AG09309 (cell line): ENCODE data around the genes PANK3 and C5orf58.

DNA sequence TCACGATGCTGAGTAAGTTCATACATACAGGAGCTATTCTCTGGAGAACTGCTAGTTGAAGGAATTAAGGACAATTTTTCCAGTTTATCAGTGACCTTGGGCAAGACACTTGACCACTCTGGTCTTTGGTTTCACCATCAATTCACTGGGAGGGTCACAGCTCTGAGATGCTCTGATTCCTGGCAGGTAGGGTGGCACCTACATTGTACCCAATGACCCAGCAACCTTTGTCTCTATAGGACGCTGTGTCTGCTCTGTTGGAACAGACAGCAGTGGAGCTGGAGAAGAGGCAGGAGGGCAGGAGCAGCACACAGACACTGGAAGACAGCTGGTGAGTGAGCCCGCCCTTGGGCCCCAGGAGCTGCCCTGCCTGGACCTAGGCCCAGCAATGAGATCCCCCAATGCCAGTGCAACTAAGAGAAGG, 42.0 kb upstream of the RARS1 start:
- RRBS = no CpG with 5 or more reads among the region's 3 CpGs

GRCh38 chr5:168464178-168465135, 21.8 kb upstream of the RARS1 start:
- RRBS = no CpG with 5 or more reads among the region's 27 CpGs

- RRBS = 2% methylated on average over 14 of the region's 86 CpGs
Observed at GRCh38 chr5:168578591-168579654, at the start of gene PANK3. PANK3 (minus strand) TSS chr5:168579368.

GRCh38 chr5:168664411-168665032, 85.4 kb upstream of the PANK3 start:
- RRBS = no CpG with 5 or more reads among the region's 4 CpGs

GRCh38 chr5:168842701-168843116, 263.5 kb upstream of the PANK3 start:
- RRBS = no CpG with 5 or more reads among the region's 5 CpGs

GRCh38 chr5:168883168-168883658, 304.0 kb upstream of the PANK3 start:
- RRBS = no CpG with 5 or more reads among the region's 14 CpGs

GRCh38 chr5:169047206-169048043, 253.5 kb downstream of the SLIT3 start:
- RRBS = no CpG with 5 or more reads among the region's 9 CpGs

DNA sequence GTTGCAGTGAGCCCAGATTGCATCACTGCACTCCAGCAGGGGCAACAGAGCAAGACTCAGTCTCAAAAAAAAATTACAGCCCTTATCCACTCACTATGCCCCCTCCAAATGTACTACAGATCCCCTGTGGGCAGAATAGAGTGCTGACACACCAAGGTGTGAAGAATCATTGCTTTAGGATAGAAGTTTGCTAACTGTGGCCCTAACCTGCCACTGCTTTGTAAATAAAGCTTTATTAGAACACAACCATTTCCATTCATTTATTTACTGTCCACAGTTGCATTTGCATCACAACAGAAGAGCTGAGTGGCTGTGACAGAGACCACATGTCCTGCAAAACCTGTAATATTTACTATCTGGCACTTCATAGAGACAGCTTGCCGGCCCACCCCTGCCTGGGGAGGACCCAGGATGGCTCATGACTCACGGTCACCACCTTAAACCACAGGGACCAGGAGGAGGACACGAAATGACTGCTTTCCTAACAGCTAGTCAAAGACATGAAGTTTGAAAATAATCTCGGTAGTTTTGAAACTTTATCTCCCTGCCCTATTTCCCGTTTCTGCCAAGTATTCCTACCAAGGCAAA, 206.3 kb downstream of the SLIT3 start:
- RRBS = no CpG with 5 or more reads among the region's 5 CpGs

- RRBS = no CpG with 5 or more reads among the region's 30 CpGs
Observed at GRCh38 chr5:170232724-170233184, at the start of gene C5orf58. C5orf58 (plus strand) TSS chr5:170232985.

DNA sequence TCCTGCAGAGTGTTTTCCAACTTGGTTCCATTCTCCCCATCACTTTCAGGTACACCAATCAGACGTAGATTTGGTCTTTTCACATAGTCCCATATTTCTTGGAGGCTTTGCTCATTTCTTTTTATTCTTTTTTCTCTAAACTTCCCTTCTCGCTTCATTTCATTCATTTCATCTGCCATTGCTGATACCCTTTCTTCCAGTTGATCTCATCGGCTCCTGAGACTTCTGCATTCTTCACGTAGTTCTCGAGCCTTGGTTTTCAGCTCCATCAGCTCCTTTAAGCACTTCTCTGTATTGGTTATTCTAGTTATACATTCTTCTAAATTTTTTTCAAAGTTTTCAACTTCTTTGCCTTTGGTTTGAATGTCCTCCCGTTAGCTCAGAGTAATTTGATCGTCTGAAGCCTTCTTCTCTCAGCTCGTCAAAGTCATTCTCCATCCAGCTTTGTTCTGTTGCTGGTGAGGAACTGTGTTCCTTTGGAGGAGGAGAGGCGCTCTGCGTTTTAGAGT, 11.6 kb downstream of the C5orf58 start:
- RRBS = no CpG with 5 or more reads among the region's 10 CpGs

GRCh38 chr5:170286636-170287066, 10.9 kb downstream of the LCP2 start:
- RRBS = no CpG with 5 or more reads among the region's 2 CpGs

GRCh38 chr5:170745481-170746152, 37.9 kb upstream of the GABRP start:
- RRBS = no CpG with 5 or more reads among the region's 12 CpGs

DNA sequence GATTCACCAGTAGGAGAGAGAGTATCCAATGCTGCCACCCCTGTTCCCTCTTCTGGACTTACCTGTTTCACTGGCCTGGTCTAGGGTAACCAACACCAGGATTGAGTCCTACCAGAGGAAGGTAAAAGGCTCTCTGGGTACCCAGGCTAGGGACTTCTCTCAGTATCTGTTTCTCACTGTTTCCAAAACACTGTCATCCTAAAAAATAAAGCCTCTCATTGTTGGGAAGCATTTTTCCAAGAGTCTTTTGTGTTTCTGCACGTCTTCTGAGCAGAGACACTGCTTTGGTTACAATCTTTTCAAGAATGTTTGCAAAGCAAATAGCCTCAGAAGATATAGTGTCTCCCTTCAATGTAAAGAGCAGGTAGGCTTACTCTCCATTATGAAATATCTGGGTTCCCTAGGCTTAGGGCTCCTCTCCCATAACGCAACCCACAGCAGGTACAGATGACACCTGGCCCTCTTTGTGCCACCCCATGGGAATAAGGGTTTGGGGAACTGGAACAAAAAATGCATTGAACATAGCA, 30.0 kb upstream of the GABRP start:
- RRBS = no CpG with 5 or more reads among the region's 2 CpGs

DNA sequence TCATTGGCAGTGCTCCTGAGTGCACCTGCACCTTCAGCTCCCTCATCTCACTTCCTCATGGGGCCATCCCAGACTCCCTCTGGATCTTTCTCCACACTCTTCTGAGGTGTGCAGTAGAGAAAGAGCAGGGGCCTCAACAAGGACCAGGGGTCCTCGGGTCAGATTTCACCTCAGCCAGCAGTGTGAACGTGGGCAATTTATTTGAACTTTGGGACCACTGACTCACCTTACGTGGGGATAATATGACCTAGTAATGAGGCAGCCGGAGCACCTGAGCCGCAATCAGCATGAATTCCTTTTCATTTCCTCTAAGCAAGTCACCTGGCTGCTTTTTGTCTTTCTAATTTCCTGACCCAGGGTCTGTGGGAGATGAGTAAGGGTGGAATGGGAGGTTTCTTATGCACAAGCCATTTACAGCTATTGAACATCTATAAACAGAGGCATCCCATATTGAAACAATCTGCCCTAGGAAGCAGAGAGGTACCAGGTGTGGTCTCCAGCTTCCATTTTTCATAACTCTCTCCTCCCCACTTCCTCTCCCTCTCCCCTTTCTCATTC, 22.3 kb upstream of the GABRP start:
- RRBS = no CpG with 5 or more reads among the region's 5 CpGs

DNA sequence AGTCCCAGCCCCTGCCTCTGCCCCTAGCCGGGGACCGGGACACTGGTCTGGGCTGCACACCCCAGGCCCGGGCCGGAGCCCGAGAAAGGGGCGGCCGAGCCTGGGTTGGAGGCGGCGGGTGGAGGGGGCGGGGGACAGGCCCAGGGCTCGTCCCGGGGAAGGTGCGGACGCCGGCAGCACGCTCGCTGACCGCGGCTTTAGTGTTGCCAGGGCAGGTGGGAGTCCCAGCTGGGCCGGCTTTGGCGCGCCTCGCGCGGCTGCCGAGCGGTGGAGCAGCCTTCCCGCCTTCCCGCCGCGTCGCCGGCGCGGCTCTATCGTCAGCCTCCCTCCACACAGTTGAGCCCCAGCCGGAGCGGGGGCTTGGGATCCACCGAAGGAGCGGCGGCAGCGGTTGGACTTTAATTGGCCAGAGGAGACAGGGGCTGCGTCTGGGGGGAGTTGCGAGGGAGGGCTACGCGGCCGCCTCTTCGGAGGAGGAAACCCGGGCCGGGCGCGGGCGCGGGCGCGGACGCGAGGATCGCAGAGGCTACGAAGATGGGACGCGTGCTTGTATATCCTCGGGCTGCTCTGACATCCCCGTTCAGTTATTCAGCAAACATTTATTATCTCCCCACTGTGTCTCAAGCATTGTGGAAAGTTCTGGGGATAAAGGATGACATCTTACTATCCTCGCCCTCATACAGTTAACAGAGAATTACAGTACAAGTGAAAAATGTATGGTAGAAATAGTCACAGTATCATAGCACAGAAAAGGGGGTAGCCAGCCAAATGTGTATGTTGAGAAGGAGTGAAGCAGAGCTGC, 557 bp downstream of the RANBP17 start:
- RRBS = 3% methylated on average over 27 of the region's 65 CpGs

GRCh38 chr5:171392464-171393127, 4.9 kb downstream of the NPM1 start:
- RRBS = no CpG with 5 or more reads among the region's 4 CpGs

DNA sequence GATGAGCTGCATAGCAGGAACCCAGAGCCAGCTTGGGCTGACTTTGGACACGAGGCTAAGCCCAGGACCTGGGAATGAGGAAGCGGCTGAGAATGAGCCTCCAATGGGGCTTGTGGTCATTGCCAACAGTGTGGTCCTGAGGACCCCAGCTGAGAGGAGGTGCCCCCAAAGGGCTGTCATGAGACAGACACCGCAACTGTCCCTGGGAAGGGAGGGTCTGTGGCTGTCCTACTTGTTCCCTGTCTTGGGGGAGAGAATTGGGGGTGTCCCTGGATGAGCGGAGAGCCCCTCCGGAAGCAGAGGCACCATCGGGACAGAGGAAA, 159.9 kb upstream of the SMIM23 start:
- RRBS = no CpG with 5 or more reads among the region's 6 CpGs

- RRBS = no CpG with 5 or more reads among the region's 4 CpGs
Observed at GRCh38 chr5:171648327-171648606, 137.3 kb upstream of the SMIM23 start.

DNA sequence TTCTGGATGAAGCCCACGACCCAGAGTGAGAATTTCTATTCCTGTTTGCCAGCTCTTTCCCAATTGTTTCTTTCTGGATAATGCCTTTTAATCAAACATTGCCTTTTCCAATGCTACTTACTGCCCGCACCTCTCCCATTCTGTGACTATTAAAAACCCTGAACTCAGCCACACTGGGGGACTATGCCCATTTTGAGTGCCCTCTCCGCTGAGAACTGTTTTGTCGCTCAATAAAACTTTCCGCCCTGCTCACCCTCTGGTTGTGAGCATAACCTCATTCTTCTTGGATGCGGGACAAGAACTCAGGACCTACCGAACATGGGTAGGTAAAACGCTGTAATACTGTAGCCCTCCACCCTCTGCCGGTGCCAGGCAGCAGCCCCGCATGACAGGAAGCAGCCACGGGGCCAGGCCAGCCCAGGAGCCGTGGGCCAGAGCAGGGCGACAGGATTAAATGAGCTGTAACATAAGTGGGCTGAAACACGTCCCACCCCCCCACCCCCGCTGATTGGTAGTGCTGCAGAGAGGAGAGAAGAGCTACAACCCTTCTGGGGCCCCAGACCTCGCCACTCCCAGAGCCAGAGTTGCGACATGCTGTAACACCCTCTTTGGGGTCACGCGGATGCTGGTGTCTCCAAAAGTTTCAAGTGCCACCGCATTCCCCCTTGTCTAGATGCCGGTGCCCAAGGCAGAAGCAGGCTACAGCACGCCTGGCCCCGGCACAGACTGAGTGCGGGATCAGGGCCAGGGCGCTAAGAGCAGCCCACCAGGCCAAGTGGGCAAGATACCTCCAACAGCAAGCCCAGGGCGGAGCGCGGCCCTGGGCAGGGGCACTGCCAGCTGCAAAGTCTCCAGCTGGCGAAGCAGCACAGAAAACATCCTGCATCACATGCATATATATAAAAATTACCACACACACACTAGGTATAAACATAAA, 81.9 kb downstream of the FBXW11 start:
- RRBS = 93% methylated on average over 3 of the region's 29 CpGs

GRCh38 chr5:172118099-172118822, 69.8 kb downstream of the STK10 start:
- RRBS = no CpG with 5 or more reads among the region's 10 CpGs